ENCODE data around the gene TMEM14C.

GRCh38 chr6:10566987-10567830 lies 46.1 kb downstream of the GCNT2 start:
- PRO-cap, 2 experiments, result no peak in any of the 2 experiments

GRCh38 chr6:10610219-10610636 lies 84.2 kb downstream of the C6orf52 start:
- PRO-cap, 2 experiments, result no peak in any of the 2 experiments

- PRO-cap, 2 experiments, result peak in 2 of 2 experiments; most common plus-strand start chr6:10723191 (in 1); most common minus-strand start chr6:10723112 (in 2)
These were observed at the start of gene TMEM14C for GRCh38 chr6:10722745-10723836. TMEM14C (plus strand) TSS chr6:10723070.

DNA sequence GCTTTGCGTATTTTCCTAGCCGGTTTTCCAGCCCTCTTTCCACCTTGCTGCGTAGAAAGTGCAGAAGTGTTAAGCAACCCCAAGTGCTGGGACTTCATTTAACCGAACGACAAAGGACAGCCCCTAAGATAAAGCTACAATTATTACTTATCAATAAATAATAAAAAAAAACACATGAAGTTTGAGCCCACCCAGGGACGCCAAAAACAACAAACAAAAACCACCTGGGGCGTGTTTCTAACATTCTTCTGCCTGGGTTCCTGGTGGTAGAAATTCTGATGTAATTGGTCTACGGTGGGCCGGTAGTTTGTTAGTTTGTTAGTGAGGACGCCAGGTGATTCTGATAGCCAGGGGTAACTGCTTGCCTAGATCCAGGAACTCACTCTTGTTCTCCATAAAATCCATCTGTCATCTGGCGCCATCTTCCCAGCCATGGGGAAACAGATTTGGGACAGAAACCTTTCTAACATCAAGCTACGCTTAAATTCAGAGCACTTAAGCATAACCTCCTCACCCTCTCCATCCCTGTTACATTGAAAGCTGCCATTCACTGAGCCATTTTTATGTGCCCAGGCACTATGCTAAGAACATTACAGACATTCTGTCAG lies 671 bp downstream of the SYCP2L start:
- PRO-cap, 2 experiments, result no peak in any of the 2 experiments

DNA sequence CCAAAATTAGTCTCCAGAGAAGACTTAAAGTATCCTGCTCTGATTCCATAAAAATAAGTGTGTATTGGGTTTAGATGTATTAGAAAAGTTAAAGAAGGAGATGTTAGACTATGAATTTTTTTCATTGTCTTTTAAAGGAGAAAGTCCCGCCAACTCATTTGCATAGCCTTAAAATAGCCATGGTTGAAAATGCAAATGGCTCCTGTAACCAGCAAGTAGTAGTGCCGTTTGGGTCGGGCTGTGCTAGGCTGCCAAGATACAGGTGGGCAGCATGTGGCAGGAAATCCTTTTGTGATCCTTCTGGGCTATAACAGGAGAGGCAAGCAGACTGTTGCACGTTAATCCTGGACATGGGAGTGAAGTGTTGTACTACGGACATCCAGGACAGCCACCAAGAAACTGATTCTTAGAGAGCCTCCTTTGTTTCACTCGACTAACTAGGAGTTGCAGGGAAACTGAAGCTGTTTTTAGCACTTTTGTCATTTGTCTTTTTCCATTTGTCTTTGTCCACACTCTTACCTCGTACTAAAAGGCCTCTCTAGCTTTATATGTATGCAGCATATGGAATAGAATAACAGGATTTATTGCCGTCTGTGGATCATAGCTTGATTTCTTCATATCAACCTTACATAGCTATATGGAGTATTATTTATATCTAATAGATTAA lies 17.8 kb downstream of the ELOVL2 start:
- PRO-cap, 2 experiments, result no peak in any of the 2 experiments

GRCh38 chr6:11196211-11197343 lies 35.9 kb downstream of the NEDD9 start:
- PRO-cap, 2 experiments, result no peak in any of the 2 experiments

DNA sequence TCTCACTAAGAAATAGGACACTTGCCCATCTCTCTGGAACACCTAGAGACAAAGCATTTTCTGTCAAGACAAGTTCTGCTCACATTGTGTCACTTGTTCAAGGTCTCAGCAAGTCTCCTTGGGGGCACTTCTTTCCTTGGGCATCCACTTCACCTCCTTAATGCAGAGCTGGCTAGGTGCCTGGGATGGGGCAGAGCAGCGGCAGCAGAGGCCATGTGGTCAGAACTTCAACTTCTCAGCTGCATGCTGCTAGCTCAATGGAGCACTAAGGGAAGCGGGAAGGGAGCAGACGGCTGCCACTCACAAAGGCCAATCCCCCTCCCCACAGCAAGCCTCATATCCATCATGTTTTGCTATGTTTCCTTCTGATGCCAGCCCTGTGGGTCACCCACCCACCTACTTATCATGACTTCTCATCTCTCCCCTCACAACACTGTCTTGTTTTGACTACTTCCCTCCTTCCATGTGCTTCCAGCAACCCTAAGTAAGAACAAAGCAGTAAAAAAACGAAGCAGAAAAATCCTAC lies 31.4 kb downstream of the NEDD9 start:
- PRO-cap, 2 experiments, result no peak in any of the 2 experiments

DNA sequence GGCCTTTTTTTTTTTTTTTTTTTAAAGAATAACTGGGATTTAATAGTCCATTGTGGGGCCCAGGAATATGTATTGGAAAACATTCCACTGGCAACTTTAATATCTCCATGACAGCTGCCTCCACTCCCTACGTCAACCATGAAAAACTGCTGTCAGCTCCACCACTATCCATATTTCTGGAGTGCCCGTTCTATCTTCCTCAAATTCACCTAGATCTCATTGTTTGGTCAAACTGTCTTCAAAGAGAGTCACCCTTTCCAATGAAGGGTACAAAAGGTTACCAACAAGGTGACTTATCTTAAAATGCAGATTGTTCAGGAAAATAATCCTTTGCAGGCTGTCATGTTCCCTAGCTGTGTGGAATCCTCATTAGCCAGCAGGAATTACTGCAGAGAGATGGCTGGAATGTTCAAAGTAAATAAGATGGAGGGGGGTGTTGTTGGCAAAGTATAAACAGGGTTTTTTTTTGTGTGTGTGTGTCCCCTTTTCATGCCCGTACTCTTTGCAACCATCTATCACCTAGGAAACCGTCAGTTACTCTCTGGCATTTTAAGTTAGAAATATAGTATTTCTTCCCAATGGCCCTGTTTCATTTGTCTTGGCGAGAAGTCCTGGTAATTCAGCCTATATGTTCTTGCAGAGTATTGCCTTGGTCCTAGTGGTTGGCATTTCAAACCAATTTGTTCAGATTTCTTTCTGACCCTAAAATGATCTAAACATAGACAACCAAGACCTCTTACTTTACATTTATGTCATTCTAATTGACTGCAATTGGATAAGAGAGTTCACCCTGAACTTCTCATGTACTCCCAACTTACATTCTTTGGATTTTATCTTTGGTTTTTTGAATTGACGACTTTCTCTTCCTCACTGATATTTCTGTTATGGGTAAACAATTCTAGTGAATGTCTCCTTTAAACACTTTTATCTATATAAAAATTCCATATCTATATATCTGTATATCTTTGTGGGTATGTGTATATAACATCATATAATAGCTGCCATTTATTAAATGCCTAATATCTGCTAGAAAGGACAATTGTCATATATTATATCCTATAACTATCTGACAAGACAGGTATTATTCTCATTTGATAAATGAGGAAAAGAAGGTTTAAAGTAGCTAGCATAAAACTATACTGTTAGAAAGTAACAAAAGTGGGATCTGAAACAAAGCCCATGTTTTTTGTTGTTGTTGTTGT lies 6.3 kb downstream of the NEDD9 start:
- PRO-cap, 2 experiments, result peak in 1 of 2 experiments; most common minus-strand start position 501 of the sequence (in 1)

DNA sequence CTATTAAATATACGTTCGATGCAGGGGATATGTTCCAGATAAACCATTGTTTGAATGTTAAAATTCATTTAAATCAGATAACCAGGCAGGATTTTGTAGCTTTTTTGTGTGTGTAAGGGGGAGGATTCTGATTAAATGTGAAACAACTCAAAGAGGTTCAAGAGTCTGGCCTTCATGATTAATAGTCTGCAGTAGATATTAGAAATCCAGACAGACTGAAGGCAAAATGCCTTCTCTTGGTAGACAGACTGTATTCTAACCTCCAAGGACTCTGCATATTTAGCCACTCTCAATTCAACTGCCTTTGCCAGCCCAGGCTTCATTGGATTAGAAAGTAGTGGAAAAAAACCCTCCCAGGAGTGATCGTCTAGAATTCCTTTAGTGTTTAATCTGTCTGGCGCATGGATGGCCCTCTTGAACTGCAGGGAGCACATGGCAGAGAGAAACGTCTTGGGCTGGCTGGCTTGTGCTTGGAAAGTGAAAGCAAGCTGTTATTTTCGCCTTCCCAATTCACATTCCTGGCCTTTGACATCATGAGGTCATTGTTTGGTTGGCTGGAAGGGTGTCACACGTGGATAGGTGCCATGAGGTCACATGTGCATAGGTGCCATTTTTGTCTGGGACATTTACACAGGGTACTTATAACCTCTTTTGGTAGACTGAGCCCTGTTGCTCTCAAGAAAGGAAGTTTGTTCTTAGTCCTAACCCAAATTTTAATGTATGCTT lies 30.8 kb upstream of the NEDD9 start:
- PRO-cap, 2 experiments, result no peak in any of the 2 experiments

DNA sequence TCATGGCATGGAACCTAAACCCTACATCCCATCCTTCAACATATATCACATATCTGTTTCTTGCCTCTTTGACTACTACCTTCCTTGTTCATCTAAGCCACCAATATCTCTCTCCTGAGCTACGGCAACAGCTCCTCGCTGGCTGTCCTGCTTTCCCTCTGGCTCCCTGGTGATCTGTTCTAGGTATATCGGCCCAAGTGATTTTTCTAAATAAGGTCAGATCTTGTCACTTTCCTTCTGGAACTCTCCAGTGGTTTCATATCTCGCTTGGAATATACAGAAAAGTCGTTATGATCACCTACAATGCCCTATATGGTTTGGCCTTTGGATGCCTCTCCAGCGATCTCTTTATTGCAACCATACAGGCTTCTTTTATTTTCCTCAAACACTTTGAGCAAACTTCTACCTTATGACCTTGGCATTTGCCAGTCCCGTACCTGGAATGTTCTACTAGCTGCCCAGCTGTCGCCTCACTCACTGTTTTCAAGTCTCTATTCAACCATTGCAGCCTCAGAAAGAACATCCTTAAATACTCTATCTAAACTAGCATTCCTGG lies 50.3 kb upstream of the NEDD9 start:
- PRO-cap, 2 experiments, result no peak in any of the 2 experiments

DNA sequence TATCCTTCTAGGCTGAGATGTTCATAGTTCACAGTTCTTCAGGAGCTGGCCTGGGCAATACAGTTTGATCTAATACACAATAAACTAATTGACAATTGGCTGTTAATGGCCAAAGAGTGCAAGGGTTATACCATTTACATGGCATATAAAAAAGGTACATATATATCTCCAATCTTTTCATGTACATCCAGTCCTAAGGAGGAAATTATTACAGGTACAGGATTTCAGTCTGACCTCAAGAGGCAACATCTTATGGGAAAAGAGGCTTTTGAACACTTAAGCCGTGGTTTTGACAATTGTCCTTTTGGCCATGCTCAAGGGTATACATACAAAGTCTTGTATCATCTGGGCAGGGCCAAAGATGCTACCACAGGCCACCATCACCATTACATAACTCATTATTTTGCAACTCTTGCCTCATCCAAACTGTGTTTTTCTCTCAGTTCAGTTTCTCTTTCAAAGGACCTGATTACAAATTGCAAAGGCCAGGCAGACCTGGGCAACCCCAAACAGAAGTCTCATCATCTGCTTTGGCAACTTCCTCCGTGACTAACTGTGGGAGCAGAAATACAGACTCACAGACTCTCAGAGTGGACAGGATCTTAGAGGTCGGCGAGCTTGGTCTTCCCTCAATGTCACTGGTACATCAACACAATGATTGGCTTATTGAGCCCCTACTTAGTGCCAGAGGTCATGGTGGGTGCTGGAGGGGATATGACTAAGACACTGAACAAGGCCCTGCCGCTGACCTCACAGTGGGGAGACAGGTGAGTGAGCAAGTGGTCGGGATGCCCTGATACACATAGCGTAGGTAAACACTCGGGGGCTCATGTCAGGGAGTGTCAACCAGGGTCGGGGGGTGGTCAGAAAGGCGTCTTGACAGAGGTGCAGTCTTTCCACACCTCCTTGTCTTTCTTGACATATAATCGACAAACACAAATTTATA lies 117.8 kb upstream of the NEDD9 start:
- PRO-cap, 2 experiments, result no peak in any of the 2 experiments

DNA sequence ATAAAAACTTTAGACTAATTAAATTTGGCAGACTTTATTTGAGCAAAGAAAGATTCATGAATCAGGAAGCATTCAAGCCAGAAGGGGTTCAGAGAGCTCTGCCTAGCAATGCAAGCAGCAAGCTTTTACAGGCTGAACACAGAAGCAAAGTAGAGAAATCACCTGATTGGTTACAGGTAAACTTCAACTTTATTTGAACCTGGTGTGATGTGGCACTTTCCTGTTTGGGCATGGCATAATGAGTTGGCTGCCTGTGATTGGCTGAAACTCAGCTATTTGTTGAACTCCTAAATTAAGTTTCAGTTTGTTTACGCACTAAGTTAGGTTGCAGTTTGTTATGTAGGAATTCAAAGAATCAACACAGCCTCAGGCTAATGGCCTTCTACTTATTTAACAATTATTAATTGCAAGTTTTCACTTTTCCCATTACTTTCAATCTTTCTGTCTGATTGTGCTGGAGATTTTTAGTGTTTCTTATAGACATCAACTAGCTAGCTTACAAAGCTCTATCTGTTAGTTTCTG lies 122.9 kb upstream of the TMEM170B start:
- PRO-cap, 2 experiments, result peak in 2 of 2 experiments; most common plus-strand start position 318 of the sequence (in 1); most common minus-strand start position 100 of the sequence (in 2)

DNA sequence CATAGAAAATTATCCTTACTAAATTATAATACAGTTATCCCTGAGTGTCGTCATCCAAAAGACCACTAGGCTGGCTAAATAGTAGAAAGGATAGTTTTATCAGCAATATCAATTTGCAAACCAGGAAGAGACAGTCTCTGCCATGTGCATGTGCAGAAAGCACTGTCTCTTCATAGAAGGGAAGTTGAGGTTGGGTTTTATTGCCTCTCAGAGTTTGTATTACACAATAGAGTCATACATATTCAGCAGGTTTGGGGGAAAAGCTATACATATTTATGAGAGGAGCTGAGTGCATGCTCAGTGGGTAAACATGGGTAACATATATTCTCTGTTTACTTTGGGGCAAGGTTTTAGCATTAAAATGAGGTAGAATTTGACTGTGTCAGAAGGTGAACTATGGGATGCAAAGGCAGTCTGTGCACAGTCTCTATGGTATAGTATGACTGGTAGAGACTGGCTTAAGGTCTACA lies 14.9 kb downstream of the TMEM170B start:
- PRO-cap, 2 experiments, result no peak in any of the 2 experiments

DNA sequence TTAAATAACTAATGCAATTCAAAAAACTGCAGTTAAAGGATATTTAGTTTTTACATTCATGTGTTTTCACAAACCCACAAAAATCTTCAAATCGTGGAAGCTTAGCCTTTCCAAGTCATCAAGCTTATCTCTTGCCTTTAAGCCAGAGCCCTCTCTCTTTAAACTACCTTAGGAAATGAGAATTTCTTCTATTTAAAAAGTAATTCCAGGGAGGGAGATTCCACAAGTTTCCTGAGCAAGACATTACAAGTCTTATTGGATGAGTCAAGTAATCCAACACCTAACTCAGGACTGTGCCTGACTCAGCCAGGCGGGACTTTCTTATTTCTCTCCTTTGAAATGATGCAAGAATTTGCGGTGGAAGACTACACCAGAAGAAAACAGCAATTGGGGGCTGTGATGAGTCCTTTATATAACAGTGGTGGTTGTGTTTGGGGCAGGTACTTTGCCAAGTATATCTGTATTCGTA lies 6.2 kb downstream of the ADTRP start:
- PRO-cap, 2 experiments, result no peak in any of the 2 experiments

GRCh38 chr6:12118923-12119733 lies 107.0 kb downstream of the HIVEP1 start:
- PRO-cap, 2 experiments, result peak in 2 of 2 experiments; most common plus-strand start chr6:12119453 (in 1); most common minus-strand start chr6:12119155 (in 2)

DNA sequence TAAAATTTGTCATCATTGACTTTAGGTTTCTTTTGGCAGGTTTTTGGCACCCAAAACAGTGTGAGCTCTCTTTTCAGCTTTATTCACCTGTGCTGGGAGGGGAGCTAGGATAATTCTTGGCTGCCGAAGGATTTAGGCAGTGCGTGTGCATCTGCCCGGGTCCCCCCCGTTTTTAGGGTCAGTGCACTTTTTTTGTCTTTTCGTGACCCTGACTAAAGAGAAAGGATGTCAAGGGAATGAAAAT lies 1.0 kb downstream of the EDN1 start:
- PRO-cap, 2 experiments, result no peak in any of the 2 experiments

GRCh38 chr6:12295412-12296000 lies 5.3 kb downstream of the EDN1 start:
- PRO-cap, 2 experiments, result no peak in any of the 2 experiments

GRCh38 chr6:12310925-12311585 lies 20.9 kb downstream of the EDN1 start:
- PRO-cap, 2 experiments, result no peak in any of the 2 experiments

DNA sequence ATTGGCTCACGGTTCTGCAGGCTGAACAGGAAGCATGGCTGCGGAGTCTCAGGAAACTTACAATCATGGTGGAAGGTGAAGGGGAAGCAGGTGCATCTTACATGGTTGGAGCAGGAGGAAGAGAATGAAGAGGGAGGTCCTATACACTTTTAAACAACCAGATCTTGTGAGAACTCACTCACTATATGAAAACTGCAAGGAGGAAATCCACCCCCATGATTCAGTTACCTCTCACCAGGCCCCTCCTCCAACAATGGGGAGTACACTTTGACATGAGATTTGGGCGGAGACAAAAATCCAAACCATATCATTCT lies 60.4 kb downstream of the EDN1 start:
- PRO-cap, 2 experiments, result no peak in any of the 2 experiments

GRCh38 chr6:12893502-12894094 lies 177.0 kb downstream of the PHACTR1 start:
- PRO-cap, 2 experiments, result no peak in any of the 2 experiments